Mesenchymal stem cell of Wharton's jelly (primary cell): ENCODE data around the genes FAM3B and MX2.

DNA sequence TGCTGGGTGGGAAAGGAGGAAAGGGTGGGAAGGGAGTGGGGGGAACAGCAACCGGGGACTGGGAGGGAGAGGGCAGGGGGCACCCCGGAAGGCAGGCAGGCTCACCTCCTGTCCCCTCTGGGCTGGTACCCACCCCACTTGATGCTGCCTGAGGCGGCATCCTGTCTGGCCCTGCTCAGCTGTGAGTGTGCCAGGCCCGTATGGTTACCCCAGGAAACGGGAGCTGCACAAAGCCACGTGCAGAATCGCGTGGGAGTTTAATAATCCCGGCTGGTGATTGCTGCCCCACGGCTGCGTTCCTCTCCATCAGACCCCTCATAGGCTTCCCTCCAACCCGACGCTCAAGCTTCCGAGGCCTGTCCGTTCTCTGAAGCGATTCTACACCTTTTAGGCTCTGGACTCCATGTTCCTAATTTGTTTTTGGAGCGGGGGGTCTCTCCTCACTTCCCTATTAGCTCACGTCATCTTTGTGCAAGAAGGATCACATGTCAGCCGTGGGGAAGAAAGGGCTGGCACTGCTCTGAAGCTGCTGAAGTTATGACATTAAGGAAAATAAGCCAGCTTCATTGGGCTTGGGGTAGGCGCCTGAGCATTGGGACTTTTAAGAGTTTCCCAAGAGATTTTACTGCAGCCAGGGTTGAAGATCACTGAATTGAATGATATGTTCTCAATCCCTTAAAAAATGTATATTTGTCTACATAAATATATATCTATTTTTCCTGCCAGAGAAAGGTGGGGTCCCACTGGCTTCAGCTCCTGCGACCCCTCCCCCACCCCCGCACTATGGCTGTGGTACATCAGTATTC is 1.1 kb upstream of the B3GALT5 start:
- CAGE, long polyA plus RNA, result no peak

DNA sequence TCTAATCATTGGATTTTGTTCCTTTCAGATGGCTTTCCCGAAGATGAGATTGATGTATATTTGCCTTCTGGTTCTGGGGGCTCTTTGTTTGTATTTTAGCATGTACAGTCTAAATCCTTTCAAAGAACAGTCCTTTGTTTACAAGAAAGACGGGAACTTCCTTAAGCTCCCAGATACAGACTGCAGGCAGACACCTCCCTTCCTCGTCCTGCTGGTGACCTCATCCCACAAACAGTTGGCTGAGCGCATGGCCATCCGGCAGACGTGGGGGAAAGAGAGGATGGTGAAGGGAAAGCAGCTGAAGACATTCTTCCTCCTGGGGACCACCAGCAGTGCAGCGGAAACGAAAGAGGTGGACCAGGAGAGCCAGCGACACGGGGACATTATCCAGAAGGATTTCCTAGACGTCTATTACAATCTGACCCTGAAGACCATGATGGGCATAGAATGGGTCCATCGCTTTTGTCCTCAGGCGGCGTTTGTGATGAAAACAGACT is 47.8 kb downstream of the B3GALT5 start:
- CAGE, long polyA plus RNA, result no peak

DNA sequence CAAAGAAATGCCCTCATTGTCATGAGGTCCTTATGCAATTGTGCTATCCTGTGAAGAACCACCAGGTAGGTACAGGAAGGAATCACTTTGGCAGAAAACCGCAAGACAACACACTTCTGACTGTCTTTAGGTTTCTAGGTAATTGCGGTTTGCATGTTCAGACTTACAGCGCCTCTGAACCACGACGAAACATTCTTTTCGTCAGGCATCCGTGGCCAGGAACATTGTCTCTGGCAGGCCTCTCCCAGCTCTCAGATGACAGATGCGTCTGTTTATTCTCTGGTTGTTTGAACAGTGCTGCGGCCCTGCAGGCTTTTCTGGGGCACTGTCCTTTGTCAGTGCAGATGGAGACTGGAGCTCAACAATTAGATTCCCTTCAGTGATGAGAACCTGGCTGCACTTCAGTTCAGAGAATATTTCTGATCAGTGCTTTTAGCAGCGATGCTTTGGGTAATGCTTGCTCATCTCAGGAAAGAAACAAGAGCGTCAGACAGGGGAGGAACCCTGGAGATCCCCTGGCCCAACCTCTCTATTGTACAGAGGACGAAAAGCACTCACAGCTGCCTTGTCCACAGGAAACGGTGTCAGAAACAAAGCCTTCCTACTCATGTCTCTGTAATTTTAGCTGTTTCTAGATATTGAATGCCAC is 63.4 kb downstream of the B3GALT5 start:
- CAGE, long polyA plus RNA, result no peak

- CAGE, long polyA plus RNA, result no peak
Measured at GRCh38 chr21:39686489-39686858, 58.5 kb upstream of the IGSF5 start.

DNA sequence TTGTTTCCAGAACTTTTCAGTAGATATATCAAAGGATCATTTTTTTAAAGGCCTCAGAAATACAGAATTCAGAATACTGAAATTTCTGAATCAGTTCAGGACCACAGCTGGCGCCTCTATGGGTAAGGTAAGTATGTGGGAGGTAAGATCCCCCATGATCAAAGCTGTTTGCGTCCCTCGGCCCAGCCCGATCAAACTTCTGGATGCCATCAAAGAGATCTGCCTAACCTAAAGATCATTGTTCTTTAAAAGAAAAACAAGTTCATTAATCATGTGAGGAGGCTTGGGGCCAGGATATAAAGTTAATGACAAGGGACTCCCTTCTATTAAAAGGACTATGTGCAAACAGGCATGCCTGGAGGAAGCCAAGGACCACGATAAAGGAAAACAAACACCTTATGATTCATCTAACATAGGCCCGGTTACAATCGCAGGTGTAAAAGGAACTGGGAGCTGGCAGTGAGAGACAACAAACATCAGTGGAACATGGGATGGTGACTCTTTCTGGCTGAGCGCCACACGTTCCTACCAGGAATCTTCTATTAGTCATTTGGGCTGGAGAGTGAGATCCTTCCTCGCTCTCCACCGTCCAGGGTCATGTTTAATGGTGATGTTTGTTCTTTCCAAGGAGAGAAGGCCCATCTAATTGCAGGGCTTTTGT is 2.8 kb upstream of the BACE2 start:
- CAGE, long polyA plus RNA, result no peak

DNA sequence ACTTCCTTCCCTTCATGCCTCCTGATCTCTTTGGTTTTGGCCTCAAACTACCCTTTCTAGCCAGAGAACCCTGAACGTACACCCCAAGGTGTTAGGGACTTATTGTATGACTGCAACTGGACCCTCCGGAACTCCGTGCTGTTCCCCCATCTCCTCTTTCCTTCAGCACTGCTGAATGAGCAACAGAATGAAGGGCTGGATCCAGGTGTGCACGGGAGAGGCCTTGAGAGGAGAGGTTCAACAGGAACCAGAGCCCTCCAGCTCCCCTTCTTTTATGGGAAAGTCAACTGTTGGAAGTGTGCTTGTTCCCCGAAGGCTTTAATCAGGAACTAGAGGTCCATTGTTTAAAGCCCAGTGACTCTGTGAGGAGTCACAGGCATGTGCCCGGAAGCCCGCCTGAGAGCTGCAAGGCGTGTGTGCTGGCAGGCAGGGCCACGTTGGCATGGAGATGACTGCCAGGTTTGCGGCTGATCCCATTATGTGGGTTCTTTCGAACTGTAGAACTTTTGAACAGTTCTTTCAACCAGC is 3.2 kb downstream of the BACE2 start:
- CAGE, long polyA plus RNA, result no peak

DNA sequence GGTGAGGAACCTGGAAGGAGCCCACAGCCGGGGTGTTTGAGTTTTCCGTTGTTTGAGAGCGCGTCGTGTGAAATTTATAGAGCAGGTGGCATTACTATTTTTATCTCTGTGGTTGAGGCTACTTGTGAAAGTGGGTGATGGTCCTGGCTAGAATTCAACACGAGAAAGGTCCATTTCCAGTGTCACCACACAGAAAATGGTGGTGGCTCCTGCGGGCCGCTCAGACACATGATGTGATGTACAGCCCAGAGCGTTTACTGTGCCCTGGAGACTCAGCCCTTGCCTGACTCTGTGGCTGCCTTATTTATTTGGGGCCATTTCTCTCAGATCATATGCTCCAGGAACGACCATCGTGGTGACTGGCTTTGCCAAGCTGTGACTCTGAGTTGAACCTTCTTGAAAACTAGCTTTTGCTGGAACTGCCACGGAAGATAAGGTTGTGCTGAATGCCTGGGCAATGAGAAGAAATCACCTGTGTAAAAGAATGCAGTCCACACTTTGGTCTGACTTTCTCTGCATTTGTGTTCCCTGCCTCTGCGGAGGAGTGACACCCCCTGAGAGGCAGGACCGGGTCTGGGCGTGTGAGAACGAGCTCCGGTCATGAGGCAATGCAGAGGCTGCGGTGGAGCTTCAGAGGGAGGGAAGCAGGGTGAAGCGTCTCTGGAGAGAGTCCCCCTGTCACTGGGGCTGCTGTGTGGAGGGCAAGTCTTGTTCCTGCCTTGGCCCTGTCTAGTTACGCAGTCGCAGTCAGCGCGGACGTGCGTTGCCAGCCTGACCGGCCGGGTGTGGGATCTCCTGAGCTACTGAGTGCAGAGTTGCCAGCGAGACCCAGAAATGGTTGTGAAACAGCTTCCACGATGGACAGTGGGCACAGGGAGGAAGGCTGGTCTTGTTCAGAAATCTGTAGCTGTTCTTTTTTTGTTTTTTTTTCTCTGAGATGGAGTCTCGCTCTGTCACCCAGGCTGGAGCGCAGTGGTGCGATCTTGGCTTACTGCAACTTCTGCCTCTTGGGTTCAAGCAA is 48.4 kb downstream of the BACE2 start:
- CAGE, long polyA plus RNA, result no peak

DNA sequence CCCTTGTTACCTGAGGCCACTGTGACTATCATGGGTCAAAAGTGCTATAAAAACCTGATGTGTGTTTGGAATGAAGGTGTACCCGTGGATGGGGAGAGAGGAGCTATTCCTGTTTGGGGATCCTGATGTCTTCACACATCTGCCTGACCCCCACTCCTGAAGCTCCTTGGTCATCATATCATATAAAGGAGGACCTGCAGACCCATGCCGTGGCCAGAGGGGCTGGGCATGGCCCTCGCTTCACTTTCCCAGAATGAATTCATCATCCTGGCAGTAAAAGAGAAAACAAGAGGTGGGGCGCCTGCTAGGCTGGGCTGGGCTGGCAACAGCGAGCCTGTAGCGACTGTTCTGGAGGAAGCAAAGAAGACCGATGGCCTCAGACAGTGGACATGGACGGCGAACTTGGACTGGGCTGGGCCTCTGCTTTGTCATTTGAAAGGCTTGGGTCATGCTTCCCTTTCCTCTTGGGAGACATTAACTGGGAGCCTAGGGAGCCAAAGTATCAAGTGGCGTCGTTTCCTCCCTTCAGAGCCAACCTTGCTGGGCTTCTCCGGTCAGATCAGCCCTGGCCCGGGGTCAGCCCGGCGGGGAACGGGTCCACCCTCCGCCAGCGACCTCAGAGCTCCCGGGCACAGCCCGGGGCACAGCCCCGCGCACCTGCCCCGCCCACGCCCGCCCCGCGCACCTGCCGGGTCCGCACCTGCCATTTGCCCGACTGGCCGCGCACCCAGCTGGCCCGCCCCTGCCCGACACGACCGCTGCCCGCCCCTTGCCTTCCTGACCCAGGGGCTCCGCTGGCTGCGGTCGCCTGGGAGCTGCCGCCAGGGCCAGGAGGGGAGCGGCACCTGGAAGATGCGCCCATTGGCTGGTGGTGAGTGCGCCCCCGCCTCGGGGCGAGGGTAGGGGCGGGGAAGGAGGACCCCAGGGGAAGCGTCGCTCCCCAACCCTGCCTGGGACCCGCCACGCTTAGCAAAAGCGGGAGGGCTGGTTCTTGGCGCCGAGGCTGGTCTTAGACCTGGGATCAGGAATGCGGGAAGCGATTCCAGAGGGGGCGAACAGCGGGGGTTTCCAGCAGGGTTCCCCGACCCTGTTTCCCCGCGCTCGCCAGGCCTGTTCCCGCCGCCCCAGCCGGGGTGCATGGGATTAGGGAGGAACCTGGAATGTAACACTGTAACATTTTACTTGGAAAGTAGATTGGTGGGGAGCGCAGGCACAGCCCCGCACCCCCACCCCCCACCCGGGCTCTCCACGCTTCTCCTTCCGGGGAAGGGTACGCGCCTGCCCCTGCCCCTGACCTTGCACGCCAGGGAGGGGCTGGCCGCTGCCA is at the start of gene FAM3B:
FAM3B (plus strand) TSS at position 774 of the 1,327 bp plus-strand sequence.
- CAGE, long polyA plus RNA, result no peak

DNA sequence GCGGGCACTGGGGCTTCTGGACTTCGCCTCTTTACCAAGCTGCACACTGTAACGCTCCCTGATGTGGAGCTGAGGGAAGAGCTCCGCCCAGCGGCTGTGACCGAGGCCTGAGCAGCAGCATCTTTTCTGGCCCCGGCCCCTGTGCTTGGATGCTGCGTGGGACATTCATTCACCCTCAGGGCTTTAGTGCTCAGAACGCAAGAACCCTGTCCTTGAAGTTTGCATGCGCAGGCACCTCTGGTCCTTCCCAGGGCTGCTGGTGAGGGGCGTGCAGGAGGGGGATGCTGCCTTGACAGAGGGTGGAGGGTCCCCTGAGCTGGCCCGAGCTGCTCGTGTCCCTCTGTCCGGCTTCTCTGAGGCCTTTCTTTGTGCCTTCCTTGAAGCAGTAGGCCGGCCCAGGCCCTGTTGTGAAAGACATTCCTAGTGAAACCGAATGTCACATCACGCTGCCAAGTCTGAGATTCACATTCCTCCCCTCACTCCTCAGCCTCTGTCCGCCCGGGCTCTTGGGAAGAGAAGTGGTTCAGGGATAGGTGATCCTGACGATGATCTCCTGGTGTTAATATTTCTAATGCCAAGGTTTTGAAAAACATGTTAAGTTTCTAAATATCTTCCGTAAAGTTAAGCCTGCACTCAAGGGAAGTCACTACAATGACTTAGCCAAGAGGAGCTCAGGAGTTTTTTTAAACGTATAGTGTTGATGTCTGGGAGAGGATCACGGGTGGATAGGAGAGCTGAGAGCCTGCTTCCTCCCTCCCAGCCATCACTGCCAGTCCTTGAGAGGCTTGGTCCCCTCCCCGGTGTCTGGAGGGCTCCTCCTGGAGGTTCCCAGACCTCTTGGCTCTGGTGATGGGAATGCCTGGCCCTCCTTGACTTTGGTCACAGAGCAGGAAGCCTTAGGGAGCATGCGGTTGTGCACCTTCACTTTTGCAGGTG is 1.2 kb upstream of the MX2 start:
- CAGE, long polyA plus RNA, result no peak

DNA sequence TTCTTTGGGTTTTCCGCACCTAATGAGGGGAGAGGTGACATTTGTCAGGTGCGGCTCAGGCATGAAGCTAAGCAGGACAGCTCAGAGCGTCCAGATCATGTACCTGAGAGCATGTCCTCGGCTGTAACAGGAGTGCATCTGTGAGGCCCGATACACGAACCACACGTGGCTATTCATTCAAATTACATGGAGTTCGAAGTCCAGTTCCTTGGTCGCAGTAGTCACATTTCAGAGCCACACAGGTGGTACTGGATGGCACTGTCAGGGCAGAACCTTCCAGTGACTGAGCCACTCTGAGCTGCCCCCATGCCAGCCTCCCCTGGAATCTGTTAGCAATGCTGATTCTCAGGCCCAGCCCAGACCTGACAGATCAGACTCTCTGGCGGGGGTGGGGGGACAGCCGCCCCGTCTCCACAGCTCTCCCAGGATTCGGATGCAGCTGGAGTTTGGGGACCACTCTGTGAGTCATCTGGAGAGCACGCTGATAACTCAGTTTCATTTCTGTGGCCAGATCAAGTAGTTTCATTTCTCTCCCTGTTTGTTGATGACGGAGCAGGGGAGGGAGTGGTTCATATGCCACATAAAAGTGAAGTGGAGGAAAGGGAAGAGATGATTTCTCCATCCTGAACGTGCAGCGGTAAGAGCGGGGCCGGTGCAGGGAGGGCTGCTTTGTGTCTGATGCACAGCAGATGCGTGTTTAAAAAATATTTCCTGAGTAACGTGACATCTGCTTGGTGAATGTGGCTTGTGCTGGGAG is at the start of gene MX2:
MX2 (plus strand) TSS at position 609 of the 757 bp plus-strand sequence.
- CAGE, long polyA plus RNA, result no peak

DNA sequence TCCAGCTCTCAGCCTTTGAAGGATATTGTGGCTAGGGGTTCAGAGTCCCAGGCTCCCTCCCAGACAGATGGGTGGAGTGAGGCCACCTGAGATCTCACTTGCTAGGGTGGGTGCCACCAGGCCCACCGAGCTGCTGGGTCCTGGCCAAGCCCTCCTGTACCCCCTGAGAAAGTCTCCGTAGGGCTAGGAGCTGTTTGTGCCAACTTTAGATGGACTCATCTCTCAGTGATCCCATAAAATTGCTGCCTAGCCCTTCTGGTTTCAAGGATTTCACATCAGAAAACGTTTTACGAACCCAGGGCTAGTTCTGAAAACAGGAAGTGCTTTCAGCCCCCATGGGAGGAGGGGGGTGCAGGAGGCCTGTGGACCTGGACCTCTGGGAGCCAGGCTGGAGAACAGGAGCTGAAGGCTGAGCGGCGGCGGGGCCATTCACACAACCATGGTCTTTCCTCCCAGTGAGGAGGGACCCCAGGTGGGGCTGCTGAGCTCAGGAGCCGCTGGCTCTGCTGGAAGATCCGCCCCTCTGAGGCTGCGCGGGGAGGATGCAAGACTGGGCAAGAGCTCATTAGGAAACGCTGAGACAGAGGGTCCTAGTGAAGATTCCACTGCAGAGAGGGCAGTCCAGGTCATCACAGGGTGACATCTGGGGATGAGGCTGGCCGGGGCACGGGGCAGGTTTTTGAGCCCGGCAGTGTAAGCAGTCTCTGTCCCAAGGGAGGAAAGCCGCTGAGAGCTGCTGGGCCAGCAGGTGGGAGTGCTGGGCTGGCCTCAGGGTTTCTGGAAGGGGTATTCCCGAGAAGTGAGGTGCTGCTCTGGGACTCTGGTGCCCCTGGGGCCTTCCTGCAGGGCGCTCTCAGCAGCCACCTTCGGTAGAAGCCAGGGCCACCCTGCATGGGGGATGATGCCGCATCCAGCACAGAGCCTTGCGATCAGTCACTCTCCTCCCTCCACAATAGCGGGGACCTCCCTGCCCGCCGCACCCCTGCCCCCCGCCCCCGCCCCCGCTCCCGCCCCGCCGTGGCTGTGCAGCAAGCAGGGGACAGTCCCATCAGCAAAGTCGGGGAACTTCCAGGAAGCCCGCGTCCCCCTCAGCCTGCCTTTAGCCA is 7.4 kb downstream of the MX2 start:
- CAGE, long polyA plus RNA, result no peak

DNA sequence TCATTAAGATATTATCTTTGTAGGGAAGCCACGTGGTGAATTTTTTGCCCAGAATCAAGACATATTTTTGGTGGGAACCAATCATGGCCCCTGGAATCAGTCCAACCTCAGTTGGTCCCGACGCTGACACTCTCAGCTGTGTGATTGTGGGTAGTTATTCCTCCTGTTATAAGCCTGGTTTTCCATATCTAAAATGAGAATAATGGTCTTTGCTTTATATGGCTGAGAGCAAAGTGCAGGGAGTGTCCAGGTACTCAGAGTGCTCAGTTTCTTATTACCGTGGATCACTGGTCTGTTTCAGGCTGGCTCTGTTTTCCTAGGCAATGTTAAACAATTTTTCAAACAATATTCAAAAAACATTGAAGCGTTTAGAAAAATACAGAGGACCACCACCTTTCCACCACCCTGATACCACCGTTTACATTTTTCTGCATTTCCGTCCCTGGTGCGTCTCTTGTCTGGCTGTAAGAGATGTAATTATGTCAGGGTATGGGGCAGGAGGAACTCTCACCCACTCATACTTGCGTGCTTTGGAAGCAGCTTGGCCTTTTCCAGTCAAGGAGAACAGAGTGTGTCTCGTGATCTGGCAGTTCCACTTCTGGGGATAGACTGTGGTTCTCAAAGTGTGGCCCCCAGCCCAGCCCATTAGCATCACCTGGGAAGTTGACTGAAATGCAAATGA is 6.6 kb downstream of the MX1 start:
- CAGE, long polyA plus RNA, result no peak

GRCh38 chr21:41506958-41507418 is 970 bp downstream of the TMPRSS2 start:
- CAGE, long polyA plus RNA, result no peak

DNA sequence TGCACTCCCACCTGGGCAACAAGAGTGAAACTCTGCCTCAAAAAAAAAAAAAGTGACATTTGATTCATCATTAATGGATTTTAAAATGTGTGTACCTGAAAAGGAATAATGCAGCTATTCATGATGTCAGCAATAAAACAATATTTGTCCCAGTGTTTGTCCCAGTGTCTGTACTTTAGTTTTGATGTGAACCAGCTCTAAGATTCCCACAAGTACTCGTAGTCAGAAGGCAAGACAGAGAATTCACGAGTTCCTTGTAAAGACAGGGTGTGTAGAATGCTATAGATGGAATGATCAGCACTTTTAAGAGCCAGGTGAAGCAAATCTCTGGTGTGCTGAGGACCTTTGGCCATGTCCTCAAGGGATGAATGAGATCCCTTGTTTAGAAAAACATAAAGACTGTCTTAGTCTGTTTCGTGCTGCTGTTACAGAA is 11.9 kb upstream of the TMPRSS2 start:
- CAGE, long polyA plus RNA, result no peak

DNA sequence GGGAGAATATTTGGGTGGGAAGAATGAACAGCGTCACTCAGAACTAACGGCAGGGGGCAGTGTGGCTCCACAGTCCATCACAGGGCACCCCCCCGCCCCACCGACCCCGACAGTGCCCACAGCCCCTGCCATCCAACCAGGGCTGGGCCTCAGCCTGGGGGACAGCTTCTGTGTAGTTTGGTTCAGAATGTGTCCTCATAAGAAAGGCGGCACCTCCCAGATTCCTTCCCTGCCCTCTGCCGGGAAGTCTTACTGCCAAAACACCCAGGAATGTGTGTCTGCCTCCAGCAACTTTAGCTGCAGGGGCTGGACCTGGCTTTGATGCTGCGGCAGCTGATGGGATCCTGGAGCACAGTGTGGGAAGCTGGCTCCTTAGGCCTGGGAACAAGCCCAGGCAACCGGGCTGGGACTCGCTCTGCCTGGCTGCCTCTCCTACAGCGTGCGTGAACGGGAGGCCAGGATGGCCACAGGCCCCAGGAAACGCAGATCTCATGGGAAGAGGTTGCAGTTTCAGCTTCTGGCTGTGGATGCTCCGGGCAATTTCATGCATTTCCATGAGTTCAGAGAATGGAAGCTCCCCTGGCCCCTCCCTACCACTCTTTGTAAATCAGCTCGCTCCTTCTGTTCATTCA is 104.9 kb upstream of the TMPRSS2 start:
- CAGE, long polyA plus RNA, result no peak

DNA sequence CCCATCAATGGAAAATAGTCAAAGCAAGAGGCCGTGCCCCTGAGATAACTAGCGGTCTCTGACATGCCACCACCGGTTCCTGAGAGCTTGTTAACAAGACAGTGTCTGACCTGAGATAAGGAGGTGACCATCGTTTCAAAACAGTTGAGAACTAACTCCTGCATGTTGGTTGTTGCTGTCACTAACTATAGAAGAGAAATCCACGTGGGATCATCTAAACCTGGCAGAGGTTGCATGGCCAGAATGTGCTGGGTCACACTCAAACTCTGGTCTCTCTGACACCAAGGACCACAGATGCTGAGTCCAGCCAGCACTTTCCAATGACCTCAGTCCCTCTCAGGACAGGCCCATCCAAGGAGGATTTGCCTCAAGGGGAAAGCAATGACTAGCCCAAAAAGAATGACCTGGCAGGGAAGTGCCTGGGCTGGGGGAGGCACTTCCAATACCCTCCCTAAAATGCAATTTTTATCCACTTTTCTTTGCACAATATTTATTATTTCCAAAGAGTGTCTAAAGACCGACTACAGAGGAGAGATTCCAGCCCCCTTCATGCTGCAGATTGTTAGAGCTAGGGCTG is 125.7 kb downstream of the RIPK4 start:
- CAGE, long polyA plus RNA, result no peak

DNA sequence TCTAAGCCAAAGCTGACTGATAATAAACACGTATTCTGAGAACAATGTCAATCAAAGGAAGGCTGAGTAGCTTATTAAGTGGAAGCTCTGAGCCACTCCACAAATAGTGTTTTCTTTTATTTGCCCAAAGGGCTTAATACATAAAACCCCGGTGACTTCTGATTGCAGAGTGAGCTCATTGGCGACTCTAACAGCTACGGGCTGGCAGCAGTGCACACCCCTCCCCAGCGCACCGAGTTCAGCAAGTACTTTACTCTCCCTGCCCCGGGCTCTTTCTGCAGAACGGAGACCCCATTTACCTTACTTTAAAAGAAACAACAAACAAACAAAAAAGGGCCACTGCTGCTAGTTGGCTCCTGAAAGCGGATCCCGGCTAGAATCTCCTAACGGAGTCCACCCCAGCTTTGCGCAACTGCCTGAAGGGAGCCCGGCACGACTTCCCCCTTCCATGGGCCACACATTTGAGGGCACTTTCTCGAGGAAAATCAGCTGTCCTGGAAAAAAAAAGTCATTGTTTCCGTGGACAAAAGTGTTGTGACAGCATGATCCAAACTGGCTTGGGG is 5.1 kb downstream of the RIPK4 start:
- CAGE, long polyA plus RNA, result no peak

DNA sequence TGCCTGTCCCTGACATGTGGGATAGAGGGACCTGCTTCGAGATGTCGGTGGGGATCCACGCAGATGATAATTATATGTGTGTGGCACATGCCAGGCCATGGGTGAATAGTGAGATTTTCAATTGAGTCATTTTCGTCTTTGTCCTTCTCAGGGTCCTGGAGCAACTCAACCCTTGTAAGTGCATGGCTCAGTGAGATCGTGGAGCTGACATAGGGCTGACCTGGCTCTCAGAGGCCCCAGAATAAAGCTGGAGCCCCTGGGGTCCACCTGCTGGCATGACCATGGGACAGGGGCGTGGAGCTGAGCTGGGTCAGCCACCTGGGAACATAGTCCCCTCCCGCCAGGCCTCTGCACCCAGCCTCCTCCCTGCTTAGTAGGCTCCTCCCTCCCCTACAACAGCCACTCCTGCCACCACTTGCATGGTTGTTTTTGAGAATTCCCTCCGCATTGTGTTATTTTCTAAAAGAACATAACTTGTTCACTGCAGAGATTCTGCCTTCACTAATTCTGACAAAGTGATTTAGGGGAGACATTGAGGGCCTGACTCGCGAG is 3.0 kb upstream of the RIPK4 start:
- CAGE, long polyA plus RNA, result no peak

- CAGE, long polyA plus RNA, result no peak
Measured at GRCh38 chr21:41814052-41814438, 47.2 kb upstream of the RIPK4 start.

- CAGE, long polyA plus RNA, result no peak
Measured at GRCh38 chr21:41906725-41907477, 27.8 kb upstream of the PRDM15 start.